Smooth muscle cell (in vitro differentiated cells): ENCODE results near the genes TMCC1, TRH, RAB6B and SLCO2A1.

DNA sequence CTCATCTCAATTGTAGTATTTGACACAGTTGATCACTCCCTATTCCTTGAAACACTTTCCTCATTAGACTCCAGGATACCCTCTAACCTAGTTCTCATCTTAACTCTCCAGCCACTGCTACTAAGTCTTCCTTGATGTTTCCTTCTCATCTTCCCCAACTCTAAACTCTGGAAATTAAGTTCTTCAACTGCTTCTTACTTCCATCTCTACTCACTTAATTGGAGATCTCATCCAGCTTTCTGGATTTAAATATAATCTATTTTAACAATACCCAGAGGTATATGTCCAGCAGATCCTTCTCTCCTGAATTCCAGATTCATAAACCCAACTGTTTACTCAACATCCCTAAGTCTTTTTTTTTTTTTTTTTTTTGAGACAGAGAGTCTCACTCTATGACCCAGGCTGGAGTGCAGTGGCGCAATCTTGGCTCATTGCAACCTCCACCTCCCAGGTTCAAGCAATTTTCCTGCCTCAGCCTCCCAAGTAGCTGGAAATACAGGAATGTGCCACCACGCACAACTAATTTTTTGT lies 16.2 kb downstream of the TMCC1 start:
- RAMPAGE, long total RNA, result no peak

DNA sequence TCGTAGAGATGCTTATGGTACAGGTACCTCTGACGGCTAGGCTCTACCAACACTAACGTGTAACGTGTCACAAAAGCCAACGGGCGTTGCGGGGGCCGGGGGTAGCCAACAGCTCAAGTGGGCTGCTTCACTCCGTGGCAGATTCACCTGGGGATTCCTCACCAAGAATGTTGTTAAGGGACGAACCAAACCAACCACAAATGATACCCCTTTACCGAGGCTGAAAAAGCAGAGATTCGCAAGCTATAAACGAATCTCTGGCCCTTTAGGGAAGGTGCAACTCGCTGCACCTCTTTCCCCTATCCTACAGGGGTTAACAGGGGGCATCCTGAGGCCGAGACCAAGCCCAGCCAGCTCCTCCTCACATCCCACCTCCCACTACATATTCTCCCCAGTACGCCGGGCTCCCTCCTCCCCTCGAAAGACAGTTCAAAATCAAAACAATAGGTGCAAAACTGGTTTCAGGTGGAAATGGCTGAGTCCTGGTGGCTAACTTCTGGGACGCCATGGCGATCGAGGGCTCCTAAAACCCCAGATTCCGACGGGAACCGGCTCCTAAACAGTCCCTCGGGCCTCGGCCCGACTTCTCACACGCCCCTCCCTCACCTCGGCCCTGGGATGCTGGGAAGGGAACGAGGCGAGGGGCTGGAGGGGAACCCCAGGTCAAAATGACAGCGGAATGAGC lies 793 bp downstream of the TMCC1 start:
- RAMPAGE, long total RNA, result no peak

GRCh38 chr3:129893261-129894300 lies at the start of gene TMCC1:
TSS of gene TMCC1 (minus strand) at chr3:129893711.
- RAMPAGE, long total RNA, result no peak

DNA sequence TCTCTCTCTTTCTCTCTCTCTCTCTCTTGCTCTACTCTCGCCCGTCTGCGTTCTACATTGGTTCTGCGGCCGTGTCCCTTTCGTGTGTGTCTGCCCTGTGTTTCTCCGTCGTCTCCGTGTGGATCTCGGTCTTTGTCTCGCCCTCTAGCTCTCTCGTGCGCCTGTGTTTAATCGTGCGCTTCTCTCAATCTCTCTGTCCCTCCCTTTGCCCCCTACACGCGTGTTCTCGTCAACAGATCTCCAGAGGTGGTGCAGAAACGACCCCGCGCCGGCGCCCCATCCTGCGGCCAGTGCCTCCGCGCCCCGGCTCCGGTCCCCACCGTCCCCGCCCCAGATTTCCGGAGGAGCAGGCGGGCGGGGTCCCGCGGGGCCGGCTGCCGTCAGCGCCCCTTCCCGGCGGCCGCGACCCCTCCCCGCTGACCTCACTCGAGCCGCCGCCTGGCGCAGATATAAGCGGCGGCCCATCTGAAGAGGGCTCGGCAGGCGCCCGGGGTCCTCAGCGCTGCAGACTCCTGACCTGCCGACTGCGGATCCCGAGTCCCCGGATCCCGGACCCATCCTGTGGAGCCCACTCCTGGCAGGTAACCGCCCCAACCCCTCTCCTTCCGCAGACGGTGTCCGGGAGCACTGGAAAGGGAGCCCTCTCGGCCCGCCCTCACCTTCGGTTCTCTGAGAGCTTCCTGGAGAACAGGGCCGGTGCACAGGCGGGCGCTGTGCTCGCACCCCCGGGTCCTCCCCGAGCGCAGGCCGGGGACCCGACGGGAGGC lies at the start of gene TRH:
Gene TRH (plus strand): TSS at position 478 of the 767 bp plus-strand sequence.
- RAMPAGE, long total RNA, result no peak

GRCh38 chr3:130119667-130120211 lies 38.1 kb downstream of the ALG1L2 start:
- RAMPAGE, long total RNA, result no peak

DNA sequence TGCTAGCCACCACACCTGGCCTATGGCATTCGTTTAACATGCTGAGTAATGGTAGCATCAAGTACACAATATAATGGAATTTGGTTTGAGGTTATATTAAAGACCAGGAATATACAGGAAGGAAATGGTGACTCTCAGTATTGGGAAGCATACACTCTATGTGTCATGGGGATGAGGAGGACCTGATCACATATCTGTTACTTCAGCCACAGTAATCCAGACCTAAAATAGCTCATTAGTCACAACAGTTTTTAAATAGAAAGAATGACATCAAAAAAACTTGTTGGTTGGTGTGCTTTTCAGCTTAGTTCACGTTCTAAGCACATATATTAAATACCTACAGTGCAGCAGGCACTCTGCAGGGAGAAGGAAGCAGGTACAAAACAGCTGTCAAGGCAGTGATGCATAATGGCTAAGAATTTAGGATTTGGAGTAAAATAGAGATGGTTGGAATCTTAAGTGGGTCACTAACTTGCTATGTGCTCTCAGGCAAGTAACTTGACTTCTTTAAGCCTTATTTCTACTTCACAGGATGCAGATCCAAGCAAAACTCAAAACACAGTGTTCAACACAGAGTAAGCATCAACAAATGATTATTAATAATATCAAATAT lies 52.4 kb upstream of the ATP2C1 start:
- RAMPAGE, long total RNA, result no peak

DNA sequence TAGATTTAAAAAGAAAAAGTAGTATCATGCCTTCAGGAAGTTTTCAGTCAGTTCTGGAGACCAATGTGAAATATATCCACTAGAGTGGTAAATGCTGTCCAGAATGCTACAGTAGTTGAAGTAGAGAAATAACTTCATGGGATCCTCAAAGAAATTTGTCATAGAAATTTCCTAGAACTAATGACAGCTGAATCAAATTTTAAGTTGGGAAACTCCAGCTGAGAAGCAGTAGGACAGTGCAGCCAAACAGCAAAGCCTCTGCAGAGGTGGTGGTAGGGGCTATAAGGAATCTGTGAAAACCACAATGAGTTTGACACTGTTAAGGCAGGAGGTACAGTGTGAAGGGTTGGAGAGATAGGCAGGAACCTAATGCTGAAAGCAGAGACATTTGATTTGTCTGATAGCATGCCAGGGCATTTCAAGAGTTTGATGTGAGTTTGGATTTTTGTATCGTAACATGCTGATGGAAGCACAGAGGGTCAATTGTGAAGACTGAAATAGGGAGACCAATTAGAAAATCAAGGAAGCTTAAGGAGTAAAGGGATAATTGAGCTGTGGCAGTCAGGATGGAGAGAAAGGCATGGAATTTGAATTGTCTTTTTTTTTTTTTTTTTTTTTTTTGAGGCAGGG lies 22.0 kb downstream of the ASTE1 start:
- RAMPAGE, long total RNA, result no peak

GRCh38 chr3:131025903-131026154 lies 796 bp downstream of the ASTE1 start:
- RAMPAGE, long total RNA, result no peak

GRCh38 chr3:131383359-131383936 lies 1.9 kb downstream of the NUDT16 start:
- RAMPAGE, long total RNA, result no peak

- RAMPAGE, long total RNA, result no peak
These were observed 5.1 kb downstream of the NUDT16 start for GRCh38 chr3:131386670-131387018.

- RAMPAGE, long total RNA, result no peak
These were observed 11.6 kb downstream of the MRPL3 start for GRCh38 chr3:131491077-131491670.

DNA sequence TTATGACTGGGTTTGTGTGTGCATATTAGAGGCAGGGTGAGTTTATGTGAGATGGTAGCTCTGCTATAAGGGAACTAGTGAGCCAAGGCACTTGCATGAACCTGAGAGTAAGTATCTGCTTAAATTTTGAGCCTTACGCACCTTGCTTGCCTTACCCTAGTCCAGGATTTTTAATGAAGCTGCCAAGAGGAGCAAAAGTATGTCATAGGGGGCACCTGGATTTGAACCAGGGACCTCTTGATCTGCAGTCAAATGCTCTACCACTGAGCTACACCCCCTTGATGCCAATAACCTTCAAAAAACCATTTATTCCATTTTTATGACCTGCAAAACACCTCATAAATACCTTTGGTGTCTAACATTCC lies 88.3 kb upstream of the ACP3 start:
- RAMPAGE, long total RNA, result no peak

DNA sequence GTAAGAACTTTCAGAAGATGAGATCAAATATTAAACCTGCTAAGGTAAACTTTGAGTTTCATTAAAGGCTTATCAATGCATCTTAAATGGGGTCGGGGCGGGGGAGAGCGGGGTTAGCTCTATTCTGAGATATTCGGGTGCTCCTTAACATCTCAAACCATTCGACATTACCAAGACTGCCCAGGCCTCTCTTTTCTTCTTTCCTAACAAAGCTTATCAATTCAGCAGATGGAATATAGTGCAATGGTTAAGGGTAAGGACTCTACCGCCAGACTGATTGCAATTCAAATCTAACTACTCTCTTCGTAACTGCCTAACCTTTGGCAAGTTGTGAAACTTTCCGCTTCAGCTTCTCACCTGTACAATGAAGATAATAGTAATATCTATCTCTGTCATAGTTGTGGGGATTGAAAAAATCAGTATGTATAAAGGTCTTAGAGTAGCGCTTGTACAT lies 903 bp downstream of the UBA5 start:
- RAMPAGE, long total RNA, result no peak

DNA sequence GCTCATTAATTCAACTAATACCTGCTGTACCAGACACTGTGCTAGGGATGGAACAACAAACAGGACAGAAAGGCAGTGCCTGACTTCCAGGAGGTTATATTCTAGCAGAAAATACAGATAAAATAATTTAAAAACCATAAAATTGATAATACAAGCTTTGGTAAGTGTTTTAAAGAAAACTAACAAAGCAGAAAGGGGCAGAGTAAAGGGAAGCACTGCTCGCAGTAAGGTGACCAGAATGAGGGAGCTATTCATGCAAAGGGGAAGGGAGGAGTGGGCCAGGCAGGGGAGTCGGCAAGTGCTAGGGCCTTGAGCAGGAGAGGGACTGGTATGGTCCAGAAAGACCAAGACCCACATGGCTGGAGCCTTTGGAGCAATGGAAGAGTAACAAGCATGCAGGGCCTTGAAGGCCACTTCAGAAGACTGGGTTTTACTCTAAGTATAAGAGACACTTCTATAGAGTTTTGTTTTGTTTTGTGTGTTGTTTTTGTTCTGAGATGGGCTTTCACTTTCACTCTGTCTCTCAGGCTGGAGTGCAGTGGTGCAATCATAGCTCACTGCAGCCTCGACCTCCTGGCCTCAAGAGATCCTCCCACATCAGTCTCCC lies 41.9 kb downstream of the BFSP2 start:
- RAMPAGE, long total RNA, result no peak

DNA sequence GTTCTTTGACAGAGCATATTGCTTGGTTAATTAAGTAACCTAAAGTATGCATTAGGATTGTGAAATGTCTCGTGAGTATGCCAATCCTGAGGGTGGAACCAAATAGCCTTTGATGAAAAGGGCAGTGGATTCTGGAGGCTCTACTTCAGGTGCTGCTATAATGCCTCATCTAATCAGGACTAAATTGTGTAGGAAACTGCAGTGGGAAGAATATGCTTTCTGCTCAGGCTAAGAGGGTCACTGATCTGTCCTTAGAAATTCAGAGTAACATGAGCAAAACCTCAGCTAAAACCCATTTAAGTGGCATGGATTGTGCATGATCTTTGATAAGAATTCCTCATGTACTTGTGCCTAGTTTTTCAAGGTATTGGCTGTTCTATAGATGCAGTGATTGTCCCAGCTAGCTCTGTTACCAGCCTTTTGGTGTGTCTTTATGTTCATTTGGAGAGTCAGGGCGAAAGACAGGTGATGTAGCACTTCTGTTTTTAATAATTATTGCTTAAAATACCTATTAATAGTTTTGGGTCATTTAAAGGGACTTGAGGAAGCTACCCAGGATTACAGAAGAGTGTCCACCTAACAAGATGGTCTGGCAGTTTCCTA lies 15.5 kb downstream of the CDV3 start:
- RAMPAGE, long total RNA, result no peak

DNA sequence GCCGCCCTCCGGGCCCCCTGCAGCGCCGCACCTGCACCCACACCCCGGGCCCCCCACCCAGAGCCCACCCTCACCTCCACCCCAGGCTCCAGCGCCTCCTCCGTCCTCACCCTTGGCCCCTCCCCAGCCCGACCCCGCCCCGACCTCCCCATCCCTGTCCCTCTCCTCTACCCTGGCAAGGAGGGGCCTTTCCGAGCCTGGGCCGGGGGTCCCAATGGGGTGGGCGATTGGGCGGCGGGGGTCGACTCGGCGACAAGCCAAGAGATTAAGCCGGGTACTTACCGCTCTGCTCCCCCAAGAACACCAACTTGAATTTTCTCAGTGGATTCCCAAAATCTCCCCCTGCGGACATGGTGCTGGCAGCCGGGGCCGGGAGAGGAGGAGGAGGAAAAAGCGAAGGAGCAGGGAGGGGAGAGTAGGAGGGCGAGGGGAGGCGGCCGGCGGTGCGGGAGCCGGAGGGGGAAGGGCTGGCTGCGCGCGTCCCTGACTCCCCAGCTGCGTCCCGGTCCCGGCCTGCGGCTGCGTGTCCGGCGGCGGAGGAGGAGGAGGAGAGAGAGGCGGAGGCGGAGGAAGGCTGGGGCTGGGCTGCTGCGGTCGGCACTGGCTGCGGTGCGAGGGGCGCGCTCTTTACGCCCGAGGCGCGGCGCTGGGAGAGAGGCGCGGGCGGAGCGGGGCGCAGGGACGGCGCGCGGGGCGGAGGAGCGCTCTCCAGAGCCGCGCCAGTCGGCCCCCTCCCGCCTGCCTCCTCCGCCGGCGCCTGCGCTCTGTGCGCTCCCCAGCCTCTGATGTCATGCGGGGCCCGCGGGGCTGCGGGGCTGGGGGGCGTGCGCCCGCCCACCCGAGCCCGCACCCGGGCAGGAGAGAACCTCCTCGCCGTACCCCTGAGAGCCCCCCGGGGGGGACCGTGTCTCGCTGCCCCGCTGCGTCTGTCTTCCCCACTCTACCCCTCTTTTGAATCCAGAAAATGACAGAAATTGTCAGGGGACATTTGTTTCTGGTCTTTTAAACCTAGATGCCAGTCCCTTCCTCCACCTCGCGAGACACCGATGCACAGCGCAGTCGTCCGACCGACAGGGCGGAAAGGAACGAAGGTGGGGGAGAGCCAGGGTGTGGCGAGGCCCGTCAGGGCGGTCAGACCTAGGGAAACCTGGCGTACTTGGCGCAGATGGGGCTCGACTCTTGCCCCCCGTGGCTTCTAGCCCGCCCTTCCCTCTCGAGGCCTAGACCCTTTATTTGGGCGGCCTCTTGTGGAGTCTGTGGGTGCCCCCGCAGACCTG lies at the start of gene RAB6B:
Gene RAB6B (minus strand): TSS at position 768 of the 1,277 bp plus-strand sequence.
- RAMPAGE, long total RNA, result no peak

- RAMPAGE, long total RNA, result no peak
These were observed 1.1 kb downstream of the SLCO2A1 start for GRCh38 chr3:134028382-134029197.

- RAMPAGE, long total RNA, result no peak
These were observed at the start of gene SLCO2A1 for GRCh38 chr3:134029230-134030303. TSS of gene SLCO2A1 (minus strand) at chr3:134029925.

DNA sequence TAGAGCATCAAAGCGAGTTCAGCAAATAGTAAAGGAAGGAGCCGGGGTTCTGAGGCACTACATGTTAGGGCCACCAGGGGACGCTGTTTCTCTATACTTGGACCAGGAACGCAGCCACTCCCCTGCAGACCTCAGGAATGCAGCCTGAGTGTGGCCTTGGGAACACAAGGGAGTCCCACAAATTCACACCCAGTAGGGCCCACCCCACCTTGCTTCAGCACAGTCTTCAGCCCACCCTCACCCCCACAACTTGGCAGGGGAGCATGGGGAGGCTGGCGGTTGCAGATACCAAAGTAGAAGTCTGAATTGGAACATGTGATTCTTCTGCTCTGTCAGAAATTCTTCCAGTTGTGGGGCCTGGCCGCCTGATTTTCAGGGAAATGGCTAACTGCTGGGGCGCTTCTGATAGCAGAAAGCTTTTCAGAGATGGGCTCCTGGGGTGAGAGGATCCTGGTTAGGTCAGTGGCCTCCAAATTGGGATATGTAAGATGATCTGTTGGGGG lies 57.9 kb upstream of the RYK start:
- RAMPAGE, long total RNA, result no peak

DNA sequence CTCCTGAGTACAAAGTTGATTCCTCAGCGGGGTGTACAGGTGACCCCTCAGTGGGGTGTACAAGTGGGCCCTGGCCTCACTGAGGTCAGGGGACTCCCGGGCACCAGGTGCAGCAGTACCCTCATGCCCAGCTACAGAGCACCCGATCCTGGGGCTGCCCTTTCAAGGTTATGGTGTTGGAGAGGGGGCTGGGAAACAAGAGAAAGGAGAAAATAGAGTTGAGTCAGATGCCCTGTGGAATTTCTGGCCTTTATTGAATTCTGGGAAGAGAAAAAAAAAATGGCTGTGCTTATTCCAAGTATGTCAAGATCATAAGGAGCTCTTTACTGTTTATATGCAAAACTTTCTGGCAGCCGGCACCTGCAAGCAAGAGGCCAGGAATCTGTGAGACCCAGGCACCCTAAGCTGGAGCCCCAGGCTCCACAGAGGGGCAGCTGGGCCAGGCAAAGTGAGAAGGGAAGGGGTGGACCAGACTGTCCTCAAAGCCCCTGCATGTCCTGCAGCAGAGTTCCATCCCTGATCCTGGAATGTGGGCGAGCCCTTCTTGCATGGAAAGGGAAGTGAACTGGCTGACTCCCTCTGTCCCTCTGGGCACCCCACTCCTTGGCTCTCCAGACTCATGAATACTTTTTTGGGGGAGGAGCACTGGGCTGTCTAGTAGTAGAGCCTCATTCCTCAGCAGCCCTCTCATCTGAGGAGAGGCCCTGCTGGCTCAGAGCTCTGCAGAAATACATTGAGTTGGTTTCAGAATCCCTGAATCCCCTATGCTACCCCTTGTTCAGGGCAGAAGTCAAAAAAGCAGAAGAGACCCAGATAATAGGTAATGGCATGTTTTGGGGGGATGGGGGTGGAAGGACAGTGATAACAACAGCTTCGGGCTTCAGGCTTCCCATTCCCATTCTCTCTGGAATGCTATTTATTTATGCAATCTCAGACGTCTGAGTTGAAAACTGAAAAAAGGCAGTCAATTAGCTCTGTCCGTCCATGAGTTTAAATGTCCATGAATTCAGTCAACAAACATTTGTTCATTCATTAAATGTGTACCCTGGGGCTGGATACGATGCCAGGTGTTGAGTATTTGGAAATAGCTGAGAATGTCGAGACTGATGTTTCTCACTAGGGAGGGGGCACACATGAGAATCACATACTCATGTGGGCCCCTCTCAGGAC lies 42.8 kb downstream of the AMOTL2 start:
- RAMPAGE, long total RNA, result no peak